M059J (cell line): ENCODE measurements around a stretch of chr1.

DNA sequence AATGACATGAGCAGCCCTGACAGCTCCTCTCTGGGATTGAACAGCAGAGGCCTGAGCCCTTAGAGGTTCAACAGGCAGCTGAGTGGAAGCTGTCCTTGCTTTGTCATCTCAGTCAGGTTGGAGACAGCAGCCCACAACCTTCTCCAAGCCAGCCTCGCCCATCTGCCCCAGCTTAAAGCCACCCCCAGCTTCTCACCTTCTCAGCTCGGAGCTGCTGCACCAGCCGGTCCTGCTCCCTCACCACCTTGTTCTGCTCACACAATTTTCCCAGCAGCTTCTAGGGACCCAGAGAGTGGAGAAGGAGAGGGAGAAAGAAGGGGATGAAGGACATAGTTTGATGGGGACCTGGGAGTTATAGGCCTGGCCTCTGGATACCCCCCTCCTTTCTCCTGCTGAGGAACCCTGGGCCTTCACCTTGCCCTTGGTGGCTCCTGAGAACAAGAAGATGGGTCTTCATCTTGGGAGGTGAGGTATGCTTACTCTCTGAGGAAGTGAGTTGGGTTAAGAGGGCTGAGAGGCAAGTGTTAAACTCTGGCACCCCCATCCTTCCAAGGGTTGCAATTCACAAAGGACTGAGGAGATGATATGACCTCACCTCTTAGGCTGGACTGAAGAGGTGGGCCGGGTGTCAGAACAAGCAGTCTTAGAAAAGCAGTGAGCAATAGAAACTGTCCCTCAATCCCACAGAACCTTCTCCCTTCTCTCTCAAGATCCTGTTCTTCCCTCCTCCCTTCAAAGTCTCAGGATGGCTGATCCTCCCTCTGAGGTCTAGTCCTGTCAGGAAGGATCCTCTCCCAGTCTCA is 35.4 kb upstream of the GOLT1A start:
- RAMPAGE, long total RNA: no peak

GRCh38 chr1:204256485-204256760 is 42.6 kb upstream of the GOLT1A start:
- RAMPAGE, long total RNA: no peak

DNA sequence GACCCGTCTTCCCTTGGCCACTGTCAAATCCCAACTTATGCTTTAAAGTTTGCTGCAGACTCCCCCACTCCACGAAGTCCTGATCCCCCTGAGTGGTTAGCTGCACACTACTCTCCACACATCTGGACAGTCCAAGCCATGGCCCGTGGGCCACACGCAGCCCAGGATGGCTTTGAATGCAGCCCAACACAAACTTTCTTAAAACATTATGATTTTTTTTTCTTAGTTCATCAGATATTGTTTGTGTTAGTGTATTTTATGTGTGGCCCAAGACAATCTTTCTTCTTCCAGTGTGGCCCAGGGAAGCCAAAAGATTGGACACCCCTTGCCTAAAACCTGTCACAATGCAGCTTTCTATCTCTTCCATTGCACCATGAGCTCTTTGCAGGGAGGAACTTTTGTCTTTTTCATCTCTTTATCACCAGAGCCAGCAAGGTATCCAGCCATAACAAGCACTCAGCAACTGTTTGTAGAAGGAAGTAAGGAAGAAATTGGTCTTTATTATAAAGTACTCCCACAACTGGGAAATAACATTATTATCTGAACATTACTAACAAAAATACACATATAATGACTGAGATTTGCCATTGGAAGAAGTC is 57.2 kb upstream of the GOLT1A start:
- RAMPAGE, long total RNA: no peak

GRCh38 chr1:204277536-204278147 is 63.9 kb upstream of the GOLT1A start:
- RAMPAGE, long total RNA: no peak

DNA sequence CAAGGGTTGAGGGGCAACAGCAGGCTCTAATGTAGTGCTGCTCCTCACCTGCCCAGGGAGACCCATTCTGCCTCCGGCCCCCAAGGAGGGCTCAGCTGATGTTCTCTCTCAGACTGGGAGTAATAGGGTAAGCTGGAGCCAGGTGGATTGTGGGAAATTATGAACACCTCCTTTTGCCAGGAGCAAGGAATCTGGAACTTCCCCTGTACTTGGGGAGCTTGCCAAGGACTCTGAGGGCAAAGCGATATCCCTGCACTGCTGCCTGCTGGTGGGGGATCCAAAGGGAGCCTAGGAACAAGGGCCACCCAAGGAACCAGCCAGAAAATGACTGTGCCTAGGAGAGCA is 70.4 kb upstream of the GOLT1A start:
- RAMPAGE, long total RNA: no peak

DNA sequence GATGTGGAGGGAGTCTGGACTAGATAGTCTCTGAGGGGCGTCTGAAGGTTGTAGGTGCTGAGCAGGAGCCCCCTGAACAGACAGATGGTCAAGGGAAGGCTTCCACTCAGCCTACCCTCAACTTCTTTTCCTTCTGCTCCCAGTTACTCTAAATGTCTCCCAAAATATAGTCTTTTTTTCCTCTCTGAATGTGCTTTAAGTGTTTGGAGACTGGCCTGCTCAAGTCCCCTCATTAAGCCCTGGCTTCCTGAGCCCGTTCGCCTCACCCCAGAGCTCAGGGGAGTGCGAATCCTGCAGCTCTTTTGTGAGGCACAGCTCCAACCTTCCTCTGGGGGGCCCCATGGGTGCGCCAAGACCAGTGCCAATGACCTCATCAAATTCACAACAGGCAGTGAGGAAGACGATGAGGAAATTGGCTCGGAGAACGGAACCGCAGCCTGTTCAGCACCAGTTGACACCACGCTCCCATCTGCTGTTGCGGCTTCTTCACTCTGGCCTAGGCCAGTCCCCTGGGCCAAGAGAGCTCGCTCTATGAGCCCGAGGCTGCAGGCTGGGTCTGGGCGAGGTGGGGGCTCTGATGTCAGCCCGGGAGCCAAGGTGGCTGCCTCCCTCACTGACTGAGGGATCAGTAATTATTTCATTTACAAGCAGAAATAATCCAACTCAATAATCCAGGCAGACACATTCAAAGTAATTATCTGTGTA is 2.3 kb downstream of the PLEKHA6 start:
- RAMPAGE, long total RNA: no peak

GRCh38 chr1:204480439-204481542 is 13.8 kb downstream of the PIK3C2B start:
- RAMPAGE, long total RNA: no peak

GRCh38 chr1:204528865-204529480 is 12.8 kb downstream of the MDM4 start:
- RAMPAGE, long total RNA: no peak

DNA sequence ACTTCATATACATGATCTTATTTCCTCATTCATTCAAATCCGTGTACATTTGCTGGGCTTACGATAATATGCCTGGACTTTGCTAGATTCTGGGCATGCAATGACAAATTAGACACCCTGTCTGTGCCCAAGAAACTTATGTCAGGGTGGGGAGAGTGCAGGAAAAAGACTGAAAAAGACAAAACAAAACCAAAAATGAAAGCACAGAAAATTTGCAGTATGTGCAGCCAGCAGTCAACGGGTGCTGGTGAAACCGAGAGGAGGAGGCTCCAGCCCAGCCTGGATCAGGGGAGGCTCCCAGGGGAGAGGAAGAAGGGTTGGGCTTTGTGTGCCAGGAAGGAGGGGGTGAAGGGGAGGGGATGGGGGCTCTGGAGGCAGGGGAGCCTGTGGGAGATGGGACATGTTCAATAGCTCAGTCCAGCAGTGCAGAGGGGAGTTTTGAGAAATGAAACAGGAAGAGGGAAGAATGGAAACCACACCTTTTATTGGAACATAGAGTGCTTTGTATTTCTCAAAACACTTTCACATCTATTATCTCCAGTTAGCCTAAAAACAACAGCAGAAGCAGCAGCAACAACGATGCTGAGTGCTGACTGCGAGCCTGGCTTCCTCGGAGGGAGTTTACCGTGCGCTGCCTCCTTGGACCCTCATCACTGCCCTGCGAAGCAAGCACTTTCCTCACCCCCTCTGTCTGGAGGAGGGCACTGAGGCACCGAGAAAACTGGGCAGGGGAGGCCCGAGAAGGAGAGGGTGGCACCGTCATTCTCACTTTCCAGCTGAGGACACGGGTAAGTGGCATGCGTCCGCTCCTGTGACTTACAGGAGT is 62.7 kb downstream of the MDM4 start:
- RAMPAGE, long total RNA: no peak

GRCh38 chr1:204714700-204715358 is 29.3 kb upstream of the LRRN2 start:
- RAMPAGE, long total RNA: no peak

DNA sequence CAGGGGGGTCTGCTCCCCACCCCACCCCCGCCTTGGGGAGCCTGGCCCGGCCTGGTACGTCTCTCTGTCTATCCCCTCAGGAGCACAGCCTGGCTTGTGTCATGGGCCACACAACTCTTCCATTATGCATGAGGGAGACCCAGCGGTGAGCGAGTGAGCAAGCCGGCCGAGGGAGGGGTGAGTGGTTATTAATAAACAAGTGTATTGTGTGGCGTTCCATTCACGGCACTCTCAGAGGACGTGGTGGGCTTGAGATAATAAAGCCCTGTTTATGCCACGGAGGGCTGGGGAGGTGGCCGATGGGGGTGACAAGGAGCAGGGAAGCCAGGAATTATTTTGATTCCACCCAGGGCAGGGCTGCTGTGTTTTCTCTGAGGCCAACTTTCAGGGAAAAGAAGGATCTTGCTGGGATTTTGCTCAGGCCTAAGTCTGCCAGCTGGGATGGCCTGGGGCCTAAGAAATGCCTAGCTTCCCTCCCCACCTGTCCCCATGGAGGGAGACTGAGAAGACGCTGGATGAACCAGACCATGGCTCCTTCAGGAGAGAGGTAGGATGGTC is 42.2 kb downstream of the NFASC start:
- RAMPAGE, long total RNA: no peak

DNA sequence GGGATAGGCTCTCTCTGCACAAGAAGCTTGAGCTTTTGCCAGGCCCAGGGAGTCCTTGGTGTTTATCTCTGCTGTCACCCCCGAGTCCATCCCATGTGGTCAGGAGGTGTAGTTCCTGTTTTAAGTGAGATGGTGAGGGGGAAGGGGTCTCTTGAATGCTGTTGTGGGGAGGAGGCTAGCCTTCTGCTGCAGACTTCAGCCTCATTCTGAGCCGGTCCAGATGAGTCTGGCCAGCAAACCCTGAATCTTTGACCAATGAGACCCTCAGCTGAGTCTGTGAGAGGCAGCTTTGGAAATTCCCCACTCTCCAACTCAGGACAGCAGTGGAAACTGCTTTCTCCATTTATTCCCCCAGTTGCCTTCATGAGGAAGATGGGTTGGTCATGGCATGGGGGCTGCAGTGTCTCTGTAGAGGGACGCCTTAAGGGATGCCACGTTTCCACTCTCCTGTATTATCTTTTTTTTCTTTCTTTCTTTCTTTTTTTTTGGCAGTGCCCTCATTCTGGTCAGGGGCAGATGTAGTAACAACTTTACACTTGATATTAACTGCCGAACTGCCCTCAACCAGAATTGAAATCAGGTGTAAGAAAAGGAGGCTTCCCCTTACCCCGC is 2.7 kb downstream of the TMCC2 start:
- RAMPAGE, long total RNA: no peak

GRCh38 chr1:205271226-205271474 is 43.4 kb downstream of the TMCC2 start:
- RAMPAGE, long total RNA: no peak

DNA sequence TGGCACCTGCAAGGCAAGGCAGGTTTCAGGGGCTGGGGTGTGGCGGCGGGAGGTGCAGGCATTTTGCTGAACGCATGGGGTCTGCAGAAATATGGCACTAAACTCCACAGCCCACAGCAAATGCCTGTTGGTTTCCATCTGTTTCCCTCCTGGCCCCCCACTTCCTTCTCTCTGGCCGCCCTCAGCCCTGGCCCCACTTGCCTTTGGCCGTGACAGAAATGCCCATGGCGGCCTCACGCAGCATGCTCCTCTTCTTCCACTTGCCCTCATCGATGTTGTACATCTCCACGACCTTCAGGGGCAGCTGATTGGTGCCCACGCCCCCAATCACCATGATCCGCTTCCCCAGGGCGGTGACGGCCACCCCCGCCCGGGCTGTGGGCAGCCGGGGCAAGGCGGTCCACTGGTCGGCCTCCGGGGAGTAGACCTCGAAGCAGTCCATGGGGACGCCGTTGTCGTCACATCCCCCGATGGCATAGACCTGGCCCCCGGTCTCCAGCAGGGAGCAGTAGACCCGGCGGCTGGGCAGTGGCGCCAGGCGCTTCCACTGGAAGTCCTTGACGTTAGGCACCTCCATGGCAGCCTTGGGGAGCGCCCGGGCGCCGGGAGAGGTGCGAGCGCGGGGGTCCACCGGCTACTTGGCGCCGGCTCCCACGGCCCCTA is 13.6 kb downstream of the KLHDC8A start:
- RAMPAGE, long total RNA: no peak

GRCh38 chr1:205343691-205344709 is 12.7 kb downstream of the KLHDC8A start:
- RAMPAGE, long total RNA: no peak

DNA sequence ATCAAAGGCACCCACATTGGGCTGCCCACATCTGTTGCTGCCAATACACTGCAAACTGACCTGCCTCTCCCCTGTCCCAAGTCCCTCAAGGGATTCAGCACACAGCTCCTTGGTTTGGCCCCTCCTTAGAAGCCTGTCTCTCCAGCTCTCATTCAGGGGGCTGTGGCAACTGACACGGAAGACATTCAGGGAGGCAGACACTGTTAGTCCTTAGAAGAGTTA is 19.1 kb upstream of the KLHDC8A start:
- RAMPAGE, long total RNA: no peak

DNA sequence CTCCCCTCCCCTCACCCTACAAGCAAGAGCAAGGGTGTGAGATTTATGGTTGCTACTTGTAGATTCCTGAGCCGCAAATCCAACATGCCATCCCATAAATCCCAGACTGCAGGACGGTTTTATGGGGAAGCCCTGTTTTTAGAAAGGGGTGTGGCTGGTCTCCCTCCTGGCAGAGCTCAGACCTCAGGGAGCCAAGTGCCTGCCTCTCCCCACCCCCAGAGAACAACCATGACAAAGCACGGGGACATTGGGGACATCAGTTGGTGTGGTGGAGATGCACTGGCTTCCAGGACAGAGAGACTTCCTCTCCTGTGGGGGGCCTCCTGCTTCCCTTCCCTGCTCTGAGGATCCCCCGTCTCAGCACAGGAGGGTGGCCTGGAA is 15.3 kb downstream of the CDK18 start:
- RAMPAGE, long total RNA: no peak

GRCh38 chr1:205536617-205537440 is 32.0 kb upstream of the MFSD4A start:
- RAMPAGE, long total RNA: no peak

DNA sequence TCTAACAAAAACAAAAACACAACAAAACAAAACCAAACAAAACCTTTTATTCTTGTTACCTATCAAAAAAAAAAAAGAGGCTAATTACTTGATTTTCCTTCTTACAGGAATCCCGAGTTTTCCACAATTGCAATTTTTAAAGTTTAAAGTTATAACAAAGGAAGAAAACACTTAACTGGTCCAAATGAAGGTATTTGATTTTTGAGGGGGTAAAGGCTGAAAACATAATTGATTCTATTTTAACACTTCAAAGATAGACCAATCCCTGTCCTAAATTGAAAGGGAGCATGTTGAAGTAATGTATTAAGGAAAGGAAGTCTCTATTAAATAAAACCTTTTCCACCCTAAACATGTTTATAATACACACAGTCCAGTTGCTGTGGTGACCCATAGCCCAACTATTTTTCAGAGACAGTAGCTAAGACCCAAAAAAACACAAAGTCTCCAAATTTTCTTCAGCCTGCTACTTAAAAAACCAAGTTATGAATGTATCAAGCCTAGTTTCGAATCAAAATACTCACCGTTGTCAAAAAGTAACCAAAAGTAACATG is 1.7 kb downstream of the ELK4 start:
- RAMPAGE, long total RNA: no peak

DNA sequence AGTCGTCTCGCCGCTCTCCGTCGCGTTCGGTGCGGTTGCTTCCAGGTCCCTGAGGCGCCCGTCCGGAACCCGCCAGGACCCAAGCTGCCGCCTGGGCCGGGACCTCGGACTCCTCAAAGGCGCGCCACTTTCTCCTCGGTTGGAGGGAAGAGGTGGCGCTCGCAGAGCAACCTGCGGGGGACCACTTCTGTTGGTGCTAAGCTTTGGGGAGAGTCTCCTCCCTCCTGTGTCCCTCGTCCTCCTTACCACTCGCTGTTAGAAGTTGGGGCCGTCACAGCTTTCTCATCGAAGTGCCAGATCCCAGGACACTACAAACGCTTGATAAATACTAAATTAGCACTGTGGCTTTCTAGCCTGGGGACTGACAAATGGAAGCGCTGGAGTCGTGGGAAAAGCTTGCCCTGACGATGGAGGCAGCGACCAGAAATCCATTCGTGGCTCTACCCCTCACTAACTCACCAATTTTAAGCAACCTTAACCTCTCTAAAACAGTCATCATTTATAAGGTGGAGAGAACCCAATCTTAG is 381 bp upstream of the ELK4 start:
- RAMPAGE, long total RNA: no peak